Gallbladder (tissue), 1 donor: ENCODE measurements around a stretch of chr20.

DNA sequence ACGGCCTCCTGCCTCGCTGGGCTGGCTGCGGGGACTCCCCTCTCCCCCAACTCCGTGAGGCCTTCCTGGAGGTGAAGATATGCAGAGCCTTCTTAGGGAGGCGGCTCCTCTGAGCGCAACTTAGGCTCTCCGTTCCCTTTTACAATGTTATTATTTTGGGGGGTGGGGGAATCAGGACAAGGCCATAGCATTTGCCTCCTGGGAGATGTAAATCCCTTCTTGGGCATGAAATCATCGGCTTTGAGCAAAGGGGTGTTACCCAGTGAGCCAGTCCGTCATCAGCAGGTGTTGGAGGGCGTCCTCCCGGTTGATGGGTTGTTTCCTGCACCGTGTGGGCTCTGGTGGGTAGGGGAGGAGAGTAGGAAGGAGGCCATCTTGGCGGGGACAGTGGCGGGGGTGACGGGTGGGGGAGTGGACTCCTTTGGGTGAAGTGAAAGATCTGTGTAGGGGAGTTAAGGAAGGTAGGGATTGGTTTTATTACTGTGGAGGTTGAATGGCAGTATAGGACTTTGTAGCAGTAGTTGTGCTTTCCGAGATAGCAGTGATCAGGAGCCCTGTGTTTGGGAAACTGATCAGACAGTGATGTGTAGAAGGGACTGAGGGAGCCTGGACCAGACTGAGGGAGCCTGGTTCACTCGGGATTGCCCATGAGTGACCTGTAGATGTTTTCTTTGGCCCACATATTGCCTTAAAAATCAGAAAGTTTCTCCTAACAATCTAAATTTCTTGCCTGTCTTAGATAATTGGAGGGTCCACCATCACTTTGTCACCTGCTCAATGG, 793 bp downstream of the CDS2 start:
- PRO-cap, result bidirectional peak, plus-strand start at position 255 of the sequence, minus-strand start at position 242 of the sequence

GRCh38 chr20:5141227-5142084, 14.6 kb downstream of the CDS2 start:
- PRO-cap, result no peak

GRCh38 chr20:5150140-5150658, 23.4 kb downstream of the CDS2 start:
- PRO-cap, result no peak

- PRO-cap, result no peak
Measured at GRCh38 chr20:5156893-5157513, 30.2 kb downstream of the CDS2 start.

DNA sequence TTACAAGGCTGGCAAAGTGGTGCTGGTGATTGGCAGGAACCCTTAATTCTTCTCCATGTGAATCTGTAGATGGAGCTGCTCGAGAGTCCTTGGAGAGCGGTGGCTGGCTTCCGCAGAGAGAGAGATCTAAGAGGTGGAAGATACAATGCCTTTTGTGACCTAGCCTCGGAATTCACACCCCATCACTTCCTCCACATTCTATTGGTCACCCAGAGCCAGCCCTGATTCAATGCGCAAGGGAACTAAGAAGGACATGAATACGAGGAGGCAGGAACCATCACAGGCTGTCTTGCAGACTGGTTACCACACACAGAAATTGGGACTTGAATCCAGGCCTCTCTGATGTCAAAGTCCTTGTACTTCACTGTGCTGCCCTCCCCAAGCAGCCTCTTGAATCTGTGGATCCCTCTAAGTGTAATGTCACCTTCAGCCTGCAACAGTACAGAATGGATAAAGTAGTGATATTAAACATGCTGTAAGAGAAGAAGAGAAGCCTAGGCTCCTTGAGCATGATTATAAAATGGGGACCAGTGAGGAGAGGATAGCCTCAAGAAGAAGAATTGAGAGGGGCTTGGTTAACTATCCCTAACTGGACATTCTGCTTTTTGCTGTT, 129.0 kb upstream of the PROKR2 start:
- PRO-cap, result no peak

DNA sequence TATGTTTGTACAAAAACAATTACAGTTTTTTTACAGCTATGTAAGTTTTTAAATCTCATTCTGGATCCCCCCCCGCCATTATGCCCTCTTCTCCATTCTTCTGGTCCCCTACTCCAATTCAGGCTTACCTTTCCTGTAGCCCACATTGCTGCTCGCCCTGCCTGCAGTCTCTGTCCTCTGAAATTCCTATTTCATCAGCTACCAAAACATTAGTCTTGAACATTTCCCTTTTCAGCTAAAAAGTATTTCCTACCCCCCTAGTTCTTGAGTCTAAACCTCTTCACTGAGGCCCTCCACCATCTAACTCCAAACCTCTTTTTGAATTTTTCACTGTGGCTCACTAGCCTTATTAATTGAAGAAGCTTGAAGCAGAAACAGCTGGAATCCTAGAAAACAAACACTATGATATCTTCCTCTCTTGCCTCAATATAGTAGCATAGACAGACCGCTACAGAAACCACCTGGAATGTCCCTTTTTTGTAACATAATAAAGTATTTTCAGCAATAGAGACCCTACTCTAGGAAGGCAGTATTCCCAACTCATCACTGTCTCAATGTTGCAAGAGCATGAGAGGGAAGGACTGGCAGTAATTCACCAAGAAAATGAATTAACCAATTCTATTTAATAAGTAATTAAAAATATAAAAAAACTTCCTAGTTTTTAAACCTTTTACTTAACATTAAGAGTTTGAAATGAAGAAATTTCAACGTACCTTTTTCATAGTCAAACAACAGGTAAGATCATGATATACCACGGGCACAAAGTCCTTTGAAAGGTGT, 41.2 kb downstream of the GPCPD1 start:
- PRO-cap, result no peak

- PRO-cap, result no peak
Measured at GRCh38 chr20:5572711-5573385, 38.0 kb downstream of the GPCPD1 start.

DNA sequence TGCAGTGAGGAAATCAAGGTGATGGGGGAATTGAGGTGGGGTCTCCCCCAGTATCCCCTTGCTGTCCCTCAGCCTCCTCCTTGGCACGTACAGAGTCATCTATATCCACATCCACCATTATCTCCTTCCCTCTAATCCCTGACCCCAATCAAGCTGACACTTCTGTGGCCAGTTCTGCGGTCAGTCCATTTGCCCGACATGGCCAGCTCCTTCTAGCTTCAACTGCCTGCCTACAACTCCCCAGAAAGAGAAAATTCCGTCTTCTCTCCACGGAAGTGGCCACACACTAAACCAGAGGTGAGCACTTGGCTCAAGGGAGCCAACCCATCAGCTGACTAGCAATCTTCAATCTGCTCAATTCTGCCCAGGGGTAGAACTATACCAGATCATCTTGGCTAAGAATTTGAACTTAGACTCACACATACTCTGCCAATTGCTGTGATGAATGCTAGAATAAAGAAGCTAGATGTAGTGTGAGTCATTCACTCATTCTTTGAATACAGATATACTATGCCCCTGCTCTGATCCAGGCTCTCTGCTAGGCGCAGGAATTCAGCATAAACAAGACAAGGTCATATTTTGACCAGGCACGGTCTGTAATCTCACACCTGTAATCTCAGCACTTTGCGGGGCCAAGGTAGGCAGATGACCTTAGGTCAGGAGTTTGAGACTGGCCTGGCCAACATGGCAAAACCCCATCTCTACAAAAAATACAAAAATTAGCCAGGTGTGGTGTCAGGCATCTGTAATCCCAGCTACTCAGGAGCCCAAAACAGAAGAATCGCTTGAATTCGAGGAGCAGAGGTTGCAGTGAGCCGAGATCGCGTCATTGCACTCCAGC, 8.5 kb downstream of the GPCPD1 start:
- PRO-cap, result no peak

GRCh38 chr20:5608281-5609278, 2.2 kb downstream of the GPCPD1 start:
- PRO-cap, result no peak

DNA sequence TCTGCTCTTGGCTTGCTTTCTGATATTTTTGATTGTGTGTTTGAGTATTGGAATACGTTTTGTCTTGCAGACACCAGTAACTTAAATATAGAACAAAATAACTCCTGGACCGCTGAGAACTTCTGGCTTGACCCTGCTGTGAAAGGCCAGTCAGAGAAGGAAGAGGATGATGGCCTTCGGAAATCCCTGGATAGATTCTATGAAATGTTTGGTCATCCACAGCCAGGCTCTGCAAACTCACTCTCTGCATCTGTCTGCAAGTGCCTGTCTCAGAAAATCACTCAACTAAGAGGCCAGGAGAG, 48.4 kb upstream of the CHGB start:
- PRO-cap, result no peak

DNA sequence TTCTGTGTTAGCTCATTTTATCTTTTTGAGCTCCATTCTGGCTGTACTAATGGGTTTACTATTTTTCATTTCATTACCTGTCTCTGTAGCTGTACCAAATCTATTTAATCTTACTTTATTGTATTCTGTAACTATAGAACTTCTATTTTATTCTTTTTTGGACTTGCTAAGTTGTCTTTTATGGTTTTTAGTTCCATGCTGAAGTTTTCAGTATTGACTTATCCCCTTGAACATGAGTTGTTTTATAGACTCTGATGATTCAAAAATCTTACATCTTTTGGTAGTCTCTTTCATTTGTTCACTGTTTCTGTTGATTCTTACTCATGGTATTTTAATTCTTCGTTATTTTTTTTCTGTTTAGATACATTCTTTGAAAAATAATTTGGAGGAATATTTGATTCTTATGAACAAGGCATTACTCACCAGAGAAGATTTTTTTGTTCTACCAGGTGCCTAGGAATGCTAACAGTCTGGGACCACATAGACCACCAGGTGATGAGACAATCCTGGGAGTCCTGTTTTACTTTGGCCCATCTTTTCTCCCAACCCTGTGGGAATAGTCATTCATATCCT, 17.1 kb downstream of the CRLS1 start:
- PRO-cap, result no peak

DNA sequence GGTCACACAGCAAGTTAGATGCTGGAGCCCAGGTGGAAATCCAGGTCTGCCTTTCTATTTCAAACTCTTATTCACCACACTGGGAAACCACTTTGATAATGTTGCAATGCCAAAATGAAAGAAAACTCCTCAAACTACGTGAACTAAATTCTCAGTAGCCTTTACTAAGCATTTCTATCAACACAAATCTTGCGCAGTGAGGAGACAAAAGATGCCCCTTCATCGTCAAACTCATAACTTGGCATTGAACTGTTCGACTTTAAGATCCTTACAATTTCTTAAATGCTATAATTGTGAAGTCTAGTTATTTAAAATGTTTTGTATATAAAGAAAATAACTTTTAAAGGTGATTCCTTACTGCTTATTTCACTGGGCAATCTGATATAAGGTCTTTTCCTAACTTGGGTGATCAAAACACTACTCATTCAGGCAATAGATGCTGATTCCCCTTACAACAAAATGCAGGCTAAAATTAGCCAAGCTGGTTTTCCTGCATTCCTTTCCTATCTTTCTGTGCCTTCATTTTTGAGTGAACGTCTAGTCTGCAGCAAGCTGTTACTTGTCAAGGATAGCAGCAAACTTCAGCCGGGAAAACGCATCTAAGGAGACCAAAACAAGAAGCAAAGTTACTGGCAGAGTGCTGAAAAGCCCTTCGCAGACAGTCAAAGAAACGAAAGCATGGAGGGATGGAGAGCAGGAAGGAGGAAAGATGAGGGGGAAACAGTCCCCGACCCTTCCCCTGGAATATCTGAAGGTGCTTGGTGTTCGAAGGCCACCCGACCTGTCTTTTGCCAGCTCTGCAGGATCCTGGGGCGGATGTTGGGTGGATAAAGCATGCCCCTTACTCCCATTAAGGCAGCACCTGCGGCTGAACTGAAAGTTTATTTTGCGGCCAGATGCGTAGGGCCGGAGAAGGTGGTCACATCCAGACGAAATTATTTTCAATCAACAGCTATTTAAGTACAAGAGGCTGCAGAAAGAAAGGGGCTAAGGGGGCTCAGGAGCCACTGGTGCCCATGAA, 813 bp downstream of the FERMT1 start:
- PRO-cap, result no peak

DNA sequence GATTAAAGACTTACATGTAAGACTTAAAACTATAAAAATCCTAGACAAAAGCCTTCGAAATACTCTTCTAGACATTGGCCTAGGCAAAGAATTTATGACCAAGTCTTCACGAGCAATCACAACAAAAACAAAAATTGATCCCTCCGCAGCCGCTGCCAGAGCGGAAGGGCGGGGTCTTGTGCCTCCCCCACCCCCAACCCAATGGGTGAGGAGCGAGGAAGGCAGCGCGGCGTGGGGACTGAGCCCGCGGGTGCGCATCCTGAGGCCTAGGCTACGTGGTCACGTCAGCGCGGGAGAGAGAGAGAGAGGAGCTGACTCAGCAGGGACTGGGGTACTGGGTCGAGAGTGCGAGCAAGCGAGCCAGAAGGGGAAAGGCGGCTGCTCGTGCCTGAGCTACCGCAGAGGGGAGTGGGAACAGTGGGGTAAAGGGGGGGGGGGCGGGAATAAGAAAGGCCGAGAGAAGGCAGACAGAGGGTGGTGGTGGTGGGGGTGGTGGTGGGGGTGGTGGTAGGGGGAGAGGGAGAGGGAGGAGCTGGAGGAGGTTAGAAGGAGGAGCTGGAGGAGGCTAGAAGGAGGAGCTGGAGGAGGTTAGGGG, 90.1 kb upstream of the FERMT1 start:
- PRO-cap, result no peak

GRCh38 chr20:6292637-6292975, 169.8 kb upstream of the FERMT1 start:
- PRO-cap, result unidirectional peak, plus-strand start at chr20:6292766

DNA sequence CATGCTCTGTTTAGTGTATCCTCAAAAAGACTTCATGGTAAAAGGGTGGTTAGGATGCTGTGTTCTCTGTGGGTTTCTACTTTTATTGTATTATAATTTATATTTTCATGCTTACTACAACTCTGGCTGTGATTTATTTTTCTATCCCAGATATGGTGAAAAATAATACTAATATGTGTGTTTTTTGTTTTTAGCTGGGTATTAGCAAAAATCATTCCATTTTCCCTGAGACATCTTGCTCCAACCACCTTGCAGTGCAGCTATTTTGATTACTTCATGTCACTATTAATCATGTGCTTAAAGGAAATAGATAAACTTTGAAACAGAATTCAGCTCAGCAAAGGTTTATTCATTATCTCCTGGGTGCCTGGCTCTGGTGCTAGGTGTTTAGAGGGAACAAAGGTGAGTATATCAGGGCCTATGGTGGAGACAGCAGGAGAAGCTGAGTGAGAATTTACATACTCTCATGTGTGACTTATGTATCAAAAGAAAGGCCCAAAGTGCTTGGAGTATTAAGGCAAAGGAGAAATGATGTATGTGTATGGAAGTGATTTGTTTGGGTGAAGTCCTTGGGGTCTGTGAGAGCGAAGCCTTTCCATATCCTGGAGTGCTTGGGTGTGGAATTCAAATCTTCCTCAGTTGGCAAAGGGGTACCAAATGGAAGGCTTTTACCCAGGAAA, 63.9 kb upstream of the BMP2 start:
- PRO-cap, result no peak

DNA sequence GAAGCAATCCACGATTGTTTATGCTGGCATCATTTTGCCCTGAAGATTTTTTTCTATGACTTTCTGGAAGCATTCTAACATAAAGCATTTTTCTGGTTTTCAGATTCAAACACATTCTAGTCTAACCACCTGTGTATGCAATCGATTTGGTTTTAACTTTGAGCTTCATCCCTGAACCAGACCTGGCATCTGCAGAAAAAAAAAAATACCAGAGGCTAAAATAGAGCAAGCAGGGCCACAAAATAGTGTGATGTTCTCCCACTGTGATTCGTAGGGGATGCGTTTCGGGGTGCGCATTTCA, 275.4 kb downstream of the HAO1 start:
- PRO-cap, result no peak

DNA sequence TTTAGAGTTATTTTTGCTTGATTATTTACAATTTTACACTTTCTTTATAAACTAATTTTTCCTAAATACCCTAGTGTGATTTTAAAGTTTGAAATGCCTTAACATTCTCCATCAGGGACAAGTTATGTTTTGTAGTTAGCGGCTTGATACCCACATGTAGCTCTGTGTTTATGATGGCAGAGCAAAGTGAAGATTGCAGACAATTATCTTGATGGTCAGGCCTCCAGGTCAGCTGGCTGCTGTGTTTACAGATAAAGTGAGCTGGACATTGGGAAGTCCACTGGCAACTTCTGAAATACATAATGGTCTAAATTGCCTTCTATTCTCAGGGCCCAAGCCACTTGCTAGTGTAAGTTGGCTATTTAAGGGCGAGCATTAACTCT, 58.3 kb downstream of the PLCB1 start:
- PRO-cap, result no peak

DNA sequence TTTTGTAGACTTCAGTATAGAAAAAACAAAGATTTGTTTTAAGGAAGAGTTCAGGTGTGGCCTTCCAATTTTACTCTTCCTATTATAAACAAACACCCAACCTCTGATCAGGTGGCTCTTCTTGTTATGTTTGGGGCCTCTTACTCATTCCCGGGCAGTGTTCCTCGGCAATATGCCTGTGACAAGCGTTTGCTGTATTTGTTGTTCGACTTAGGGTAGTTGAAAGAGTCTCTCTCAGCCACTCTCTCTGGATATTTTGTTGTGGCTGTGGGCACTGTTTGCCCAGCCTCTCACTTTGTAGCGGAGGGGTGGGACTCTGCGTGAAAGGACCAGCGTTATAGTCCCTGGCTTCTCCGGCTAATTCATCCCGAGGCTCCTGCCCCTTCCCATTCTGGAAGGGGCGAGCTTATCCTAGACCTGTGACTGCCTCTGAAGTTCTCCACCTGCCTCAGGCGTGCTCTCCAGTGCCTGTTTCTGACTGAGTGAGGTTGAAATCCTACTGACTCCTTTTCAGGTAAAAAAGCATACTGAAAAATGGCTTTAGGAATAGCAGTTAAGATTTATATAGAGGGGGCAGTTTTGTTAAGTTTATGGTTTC, 97.4 kb downstream of the PLCB4 start:
- PRO-cap, result no peak

GRCh38 chr20:9356769-9357092, 157.7 kb upstream of the LAMP5 start:
- PRO-cap, result no peak

GRCh38 chr20:10216312-10216766, 2.3 kb upstream of the SNAP25 start:
- PRO-cap, result no peak